Measurements from ENCODE around the genes SP1, ATP5MC2 and HOXC6.

DNA sequence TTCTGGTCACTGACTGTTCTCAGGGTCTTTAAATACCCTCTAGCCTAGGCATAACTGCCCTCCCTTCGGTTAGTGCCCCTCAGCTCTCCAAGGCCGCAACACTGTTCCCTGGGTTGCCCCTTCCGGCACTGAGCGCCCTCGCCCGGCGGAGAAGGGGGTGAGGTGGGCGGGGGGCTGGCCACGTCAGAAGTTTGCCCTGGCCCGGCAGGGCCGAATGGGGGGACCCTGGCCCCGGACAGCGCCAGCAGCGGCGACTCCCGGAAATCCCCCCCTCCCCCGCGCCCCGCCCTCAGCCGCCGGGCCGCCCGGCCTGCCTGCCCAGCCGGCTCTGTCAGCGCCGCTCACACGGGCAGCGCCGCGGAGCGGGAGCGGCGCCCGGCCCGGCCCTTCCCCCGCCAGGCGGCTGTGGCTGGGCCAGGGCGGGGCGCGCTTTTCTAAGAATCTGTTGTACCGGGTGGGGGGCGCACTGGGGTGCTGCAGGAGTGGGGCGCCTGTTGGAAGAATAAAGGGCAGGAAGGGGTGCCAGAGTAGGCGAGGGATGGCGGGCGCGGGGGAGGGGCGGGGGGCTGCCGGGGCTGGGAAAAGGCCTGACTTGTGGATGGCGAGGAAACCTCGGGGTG, 10.4 kb downstream of the RARG start:
- PRO-cap = bidirectional peak, plus-strand start at position 344 of the sequence, minus-strand start at position 216 of the sequence

DNA sequence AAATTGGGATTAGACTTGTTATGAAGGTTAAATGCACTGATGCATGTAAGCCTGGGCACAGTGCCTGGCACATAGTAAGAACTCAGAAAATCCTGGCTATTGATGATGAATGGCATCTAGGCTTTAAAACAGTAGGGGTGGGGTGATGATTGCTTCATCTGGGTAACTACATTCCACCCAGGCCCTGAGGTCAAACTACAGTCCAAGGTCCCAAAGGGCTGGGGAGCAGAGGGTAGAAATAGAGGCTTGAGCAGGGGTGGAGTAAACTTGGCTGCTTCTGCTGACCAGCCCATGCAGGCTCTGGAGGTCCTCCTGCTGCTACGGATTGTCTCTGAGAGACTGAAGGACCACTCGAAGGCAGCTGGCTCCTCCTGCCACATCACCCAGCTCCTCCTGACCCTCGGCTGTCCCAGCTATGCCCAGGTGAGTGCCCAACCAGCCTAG, 11.4 kb downstream of the ESPL1 start:
- PRO-cap = no peak

DNA sequence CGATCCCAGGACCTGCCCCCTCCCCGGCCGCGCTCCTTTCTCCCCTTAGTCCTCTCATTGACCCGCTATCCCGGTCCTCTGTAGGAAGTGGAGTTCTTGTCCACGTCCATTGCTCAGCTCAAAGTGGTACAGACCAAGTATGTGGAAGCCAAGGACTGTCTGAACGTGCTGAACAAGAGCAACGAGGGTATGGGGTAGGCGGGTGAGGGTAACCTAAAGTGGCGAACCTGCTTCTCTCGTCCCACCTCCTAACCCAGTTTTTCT, 345 bp downstream of the PFDN5 start:
- PRO-cap = no peak

DNA sequence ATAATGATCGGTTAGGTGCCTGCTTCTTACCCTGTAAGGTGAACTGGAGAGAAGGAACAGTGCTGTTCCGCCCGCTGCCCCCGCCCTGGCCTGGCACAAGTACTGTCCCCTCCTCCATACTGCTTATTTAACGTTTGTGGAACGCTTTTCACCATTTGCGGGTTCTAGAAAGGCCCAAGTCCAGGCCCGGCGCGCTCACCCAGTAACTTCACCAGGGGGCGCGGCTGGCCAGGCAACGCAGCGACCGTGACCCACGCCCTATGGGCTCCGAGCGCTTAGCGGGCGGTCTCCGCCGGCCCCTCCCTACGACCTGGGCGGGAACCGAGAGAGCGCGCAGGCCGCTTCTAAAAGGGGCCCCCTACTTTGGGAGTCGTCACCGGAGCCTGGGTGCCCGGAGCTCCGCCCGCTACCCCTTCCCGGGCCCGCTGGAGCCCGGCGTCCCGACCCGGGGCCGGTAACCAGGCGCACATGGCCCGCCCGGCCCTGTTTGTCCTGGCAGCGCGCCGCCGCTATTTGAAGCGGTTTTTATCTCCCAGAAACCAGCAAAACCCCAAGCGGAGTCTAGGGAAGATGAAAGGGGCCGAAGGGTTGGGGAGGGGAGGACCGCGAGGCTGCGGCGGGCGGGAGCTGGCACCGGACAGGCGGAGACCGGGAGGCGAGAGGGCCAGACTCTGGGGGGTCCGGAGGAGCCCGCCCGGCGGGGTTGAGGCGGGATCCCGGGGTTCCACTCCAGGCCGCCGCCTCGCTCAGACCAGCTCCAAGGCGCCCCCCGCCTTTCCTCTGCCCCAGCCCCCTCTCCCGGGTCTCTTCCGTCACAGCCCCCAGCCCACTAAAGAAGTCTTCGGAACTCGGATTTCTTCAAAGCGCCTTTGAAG, 3.5 kb upstream of the AAAS start:
- PRO-cap = unidirectional peak, plus-strand start at position 376 of the sequence; bidirectional peak, plus-strand start at position 667 of the sequence, minus-strand start at position 489 of the sequence; bidirectional peak, plus-strand start at position 833 of the sequence, minus-strand start at position 777 of the sequence

DNA sequence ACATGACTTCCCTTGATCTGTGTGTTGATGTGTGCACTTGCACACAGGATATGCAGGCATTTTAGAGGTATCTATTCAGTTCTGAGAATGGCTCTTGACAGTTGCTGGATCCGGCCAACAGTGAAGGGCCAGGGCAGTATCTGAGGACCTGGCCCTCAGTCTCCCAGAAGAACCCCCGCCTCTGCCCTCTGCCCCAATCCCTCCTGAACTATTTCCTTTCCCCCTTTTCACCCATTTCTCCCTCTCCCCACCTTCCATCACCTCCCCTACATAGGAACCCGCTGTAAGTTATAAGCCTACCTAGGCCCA, 8.0 kb upstream of the SP7 start:
- PRO-cap = no peak

DNA sequence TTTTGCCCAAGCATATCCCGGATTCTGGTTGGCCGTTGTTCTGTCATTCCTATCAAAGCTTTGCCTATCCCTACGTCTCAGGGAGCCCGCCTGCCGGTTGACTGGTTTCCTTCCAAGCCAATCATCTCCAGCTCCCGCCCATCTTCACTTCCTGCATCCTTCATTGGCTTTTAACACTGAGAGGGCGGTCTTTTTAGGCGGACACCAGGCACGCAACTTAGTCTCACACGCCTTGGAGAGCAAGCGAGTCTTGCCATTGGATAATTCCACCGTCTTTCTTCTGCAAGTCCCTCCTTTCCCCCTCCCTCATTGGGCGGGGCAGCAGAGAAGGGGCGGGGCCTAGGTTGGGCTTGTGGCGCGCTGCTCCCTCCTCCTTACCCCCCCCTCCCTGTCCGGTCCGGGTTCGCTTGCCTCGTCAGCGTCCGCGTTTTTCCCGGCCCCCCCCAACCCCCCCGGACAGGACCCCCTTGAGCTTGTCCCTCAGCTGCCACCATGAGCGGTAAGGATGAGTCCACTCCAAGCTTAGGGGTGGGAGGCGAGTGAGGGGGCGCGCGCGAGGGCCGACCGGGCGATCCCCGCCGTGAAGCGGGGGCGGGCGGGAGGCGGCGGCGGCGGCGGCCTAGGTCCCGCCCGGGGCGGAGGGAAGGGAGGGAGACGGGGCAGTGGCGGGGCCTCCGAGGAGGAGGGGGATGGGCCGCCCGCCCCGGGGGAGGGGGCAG, at the start of gene SP1:
Gene SP1, plus strand, starts transcription at position 377 of the 719 bp plus-strand sequence.
- PRO-cap = bidirectional peak, plus-strand start at position 377 of the sequence, minus-strand start at position 276 of the sequence; bidirectional peak, plus-strand start at position 571 of the sequence, minus-strand start at position 691 of the sequence

DNA sequence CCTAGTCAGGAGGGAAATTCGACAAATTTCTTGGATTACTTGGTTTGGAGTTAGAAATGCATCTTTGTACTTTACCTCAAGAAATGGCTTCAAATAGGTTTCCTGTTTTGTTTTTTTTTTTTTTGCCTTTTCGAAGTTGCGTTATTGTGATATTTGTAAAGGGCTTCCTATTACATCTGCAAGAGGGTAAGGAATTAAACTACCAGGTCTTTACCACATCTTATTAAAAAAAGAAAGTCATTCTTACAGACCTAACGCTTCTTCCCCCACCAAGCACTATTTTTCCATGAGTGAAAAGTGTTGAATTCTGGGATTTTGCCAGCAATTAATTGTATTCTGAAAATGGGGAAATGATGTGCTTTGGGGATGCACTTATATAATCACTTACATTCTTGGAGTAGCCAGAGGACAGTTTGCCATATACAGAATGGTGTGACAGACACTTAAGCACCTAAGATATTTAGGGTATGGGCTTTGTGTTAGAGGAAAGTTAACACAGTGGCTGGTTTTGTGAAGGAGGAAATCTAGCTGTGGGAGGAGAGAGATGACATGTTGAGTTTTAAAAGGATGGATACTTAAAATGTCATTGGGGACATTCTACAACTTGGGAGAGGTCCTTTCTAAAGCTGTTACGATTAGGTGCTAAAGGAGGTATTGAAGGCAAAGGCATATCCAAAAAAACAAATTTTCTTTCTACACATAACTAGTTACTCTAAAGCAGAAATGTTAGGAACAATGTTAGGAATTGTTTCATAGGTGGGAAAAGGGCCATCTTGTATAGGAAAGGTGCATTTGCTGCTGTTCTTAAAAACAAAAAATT, 1.4 kb downstream of the PCBP2 start:
- PRO-cap = no peak

- PRO-cap = no peak
Observed at GRCh38 chr12:53482122-53483221, 16.8 kb downstream of the MAP3K12 start.

- PRO-cap = bidirectional peak, plus-strand start at chr12:53496543, minus-strand start at chr12:53496387
Observed at GRCh38 chr12:53496022-53496631, 3.1 kb downstream of the MAP3K12 start.

- PRO-cap = bidirectional peak, plus-strand start at chr12:53676416, minus-strand start at chr12:53676071; bidirectional peak, plus-strand start at chr12:53676628, minus-strand start at chr12:53676613
Observed at GRCh38 chr12:53676030-53676743, at the start of gene ATP5MC2. TSS of gene ATP5MC2 (minus strand) at chr12:53676083.

DNA sequence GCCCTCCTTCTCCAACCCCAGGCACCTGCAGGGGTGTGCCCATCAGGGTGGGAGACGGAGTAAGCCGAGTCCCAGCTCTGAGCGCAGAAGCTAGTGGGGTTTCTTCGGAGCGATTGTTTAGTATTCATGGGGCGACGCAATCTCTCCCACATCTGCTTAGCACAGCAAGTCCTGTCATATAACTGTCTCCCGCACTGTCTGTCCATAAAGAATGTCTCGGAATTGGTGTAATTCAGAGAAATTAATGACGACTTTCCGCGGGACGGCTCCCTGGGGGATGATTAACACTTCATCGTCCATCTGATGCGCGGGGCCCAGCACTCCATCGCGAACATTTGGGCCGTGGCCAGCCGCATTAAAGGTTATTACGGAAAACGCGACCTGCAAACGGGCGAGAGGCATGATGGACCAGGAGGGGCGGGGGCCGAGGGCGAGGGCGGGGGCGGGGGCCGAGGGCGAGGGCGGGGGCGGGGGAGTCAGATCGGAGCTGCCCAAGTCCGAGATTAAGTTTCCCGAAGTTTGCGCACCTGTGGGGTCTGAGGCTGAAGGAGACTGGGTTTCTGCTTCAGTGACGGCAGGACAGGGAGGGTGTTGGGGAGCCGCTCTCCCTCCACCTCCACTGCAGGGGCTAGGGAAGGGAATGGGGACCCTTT, 12.4 kb upstream of the CALCOCO1 start:
- PRO-cap = no peak

GRCh38 chr12:53952839-53953494, 1.7 kb upstream of the HOXC12 start:
- PRO-cap = no peak

DNA sequence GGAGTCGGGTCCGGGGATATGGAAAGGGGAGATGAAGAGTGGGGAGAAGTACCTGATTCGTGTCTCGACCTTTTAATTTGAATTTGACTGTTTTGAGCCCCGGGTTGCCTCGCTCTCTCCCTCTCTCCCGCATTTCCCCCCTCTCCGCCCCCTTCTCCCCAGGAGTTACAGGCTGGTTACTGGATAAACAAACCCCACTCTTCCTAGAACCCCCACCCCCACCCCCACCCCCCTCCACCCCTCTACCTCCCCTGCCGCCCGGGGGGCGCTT, 353 bp upstream of the HOXC10 start:
- PRO-cap = no peak

- PRO-cap = no peak
Observed at GRCh38 chr12:53996741-53997710, 2.9 kb upstream of the HOXC9 start.

DNA sequence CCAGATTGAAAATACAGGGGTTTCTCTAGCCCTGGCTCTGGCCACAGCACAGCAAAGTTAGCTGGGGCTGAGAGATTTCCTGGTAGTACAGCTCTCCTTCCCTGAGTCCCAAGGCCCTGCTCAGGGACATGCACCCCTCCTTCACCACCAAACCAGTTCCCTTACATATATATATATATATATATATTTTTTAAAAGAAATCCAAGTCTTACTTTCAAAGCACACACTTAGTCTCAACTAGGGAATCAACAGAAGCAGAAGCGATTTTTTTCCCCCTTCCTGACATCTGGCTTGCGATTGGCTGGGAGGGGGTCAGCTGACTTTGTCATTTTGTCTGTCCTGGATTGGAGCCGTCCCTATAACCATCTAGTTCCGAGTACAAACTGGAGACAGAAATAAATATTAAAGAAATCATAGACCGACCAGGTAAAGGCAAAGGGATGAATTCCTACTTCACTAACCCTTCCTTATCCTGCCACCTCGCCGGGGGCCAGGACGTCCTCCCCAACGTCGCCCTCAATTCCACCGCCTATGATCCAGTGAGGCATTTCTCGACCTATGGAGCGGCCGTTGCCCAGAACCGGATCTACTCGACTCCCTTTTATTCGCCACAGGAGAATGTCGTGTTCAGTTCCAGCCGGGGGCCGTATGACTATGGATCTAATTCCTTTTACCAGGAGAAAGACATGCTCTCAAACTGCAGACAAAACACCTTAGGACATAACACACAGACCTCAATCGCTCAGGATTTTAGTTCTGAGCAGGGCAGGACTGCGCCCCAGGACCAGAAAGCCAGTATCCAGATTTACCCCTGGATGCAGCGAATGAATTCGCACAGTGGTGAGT, at the start of gene HOXC6:
Gene HOXC6, plus strand, starts transcription at position 359 of the 846 bp plus-strand sequence.
- PRO-cap = unidirectional peak, plus-strand start at position 630 of the sequence

GRCh38 chr12:54080362-54080815, 26.8 kb downstream of the HOXC4 start:
- PRO-cap = no peak

- PRO-cap = no peak
Observed at GRCh38 chr12:54082476-54082913, 28.9 kb downstream of the HOXC4 start.

DNA sequence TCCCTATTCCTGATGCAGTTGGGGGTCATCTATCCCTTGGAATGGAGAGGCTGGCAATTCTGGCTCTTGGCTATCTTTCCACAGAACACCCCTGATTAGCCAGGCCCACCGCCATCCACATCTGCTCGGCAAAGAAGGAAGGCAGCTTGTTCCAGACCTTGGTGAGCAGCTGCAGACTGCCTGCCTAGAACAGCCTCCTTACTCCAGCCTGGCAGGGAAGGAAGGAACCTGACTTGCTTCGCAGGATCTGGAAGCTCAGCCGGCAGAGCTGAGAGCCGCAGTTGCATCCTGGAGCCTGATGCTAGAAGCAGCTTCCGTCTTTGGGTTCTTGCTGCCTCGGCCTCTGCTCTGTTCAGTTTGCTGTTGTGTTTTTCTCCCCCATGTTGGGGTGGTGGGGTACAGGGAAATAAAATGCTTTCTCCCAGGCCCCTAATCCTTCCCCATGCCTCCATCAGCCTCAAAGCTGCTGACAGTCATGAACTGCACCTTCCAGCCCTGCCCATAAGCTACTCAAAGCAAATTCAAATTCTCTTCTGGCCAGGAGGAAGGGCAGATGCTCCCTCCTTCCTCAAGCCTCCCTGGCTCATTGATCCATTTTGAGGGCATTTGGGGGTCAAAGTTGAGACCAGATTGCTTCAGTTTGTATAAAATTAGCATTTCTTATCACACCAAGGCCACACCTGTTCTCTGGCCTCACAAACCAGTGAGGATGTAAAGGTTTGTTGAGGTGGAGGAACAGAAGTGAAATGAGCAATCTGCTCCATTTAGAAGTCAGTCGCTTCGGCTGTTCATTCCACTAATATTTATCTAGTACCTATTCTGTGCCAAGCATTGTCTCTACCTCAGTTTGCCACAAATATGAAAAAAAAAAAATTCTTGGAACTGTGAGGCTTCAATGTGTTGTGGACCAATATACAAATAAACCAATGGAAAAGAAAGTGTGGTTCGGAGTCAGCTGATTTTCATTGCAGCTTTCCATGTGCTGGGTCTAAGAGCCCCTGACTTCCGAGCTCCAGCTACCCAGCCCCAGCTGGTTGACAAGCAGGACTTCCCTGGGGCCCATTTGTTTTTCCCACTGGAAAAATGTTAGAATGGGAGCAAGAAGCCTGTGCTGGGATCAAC, 56.5 kb downstream of the SMUG1 start:
- PRO-cap = no peak

- PRO-cap = unidirectional peak, minus-strand start at chr12:54217094
Observed at GRCh38 chr12:54216942-54217367, 28.2 kb upstream of the SMUG1 start.

DNA sequence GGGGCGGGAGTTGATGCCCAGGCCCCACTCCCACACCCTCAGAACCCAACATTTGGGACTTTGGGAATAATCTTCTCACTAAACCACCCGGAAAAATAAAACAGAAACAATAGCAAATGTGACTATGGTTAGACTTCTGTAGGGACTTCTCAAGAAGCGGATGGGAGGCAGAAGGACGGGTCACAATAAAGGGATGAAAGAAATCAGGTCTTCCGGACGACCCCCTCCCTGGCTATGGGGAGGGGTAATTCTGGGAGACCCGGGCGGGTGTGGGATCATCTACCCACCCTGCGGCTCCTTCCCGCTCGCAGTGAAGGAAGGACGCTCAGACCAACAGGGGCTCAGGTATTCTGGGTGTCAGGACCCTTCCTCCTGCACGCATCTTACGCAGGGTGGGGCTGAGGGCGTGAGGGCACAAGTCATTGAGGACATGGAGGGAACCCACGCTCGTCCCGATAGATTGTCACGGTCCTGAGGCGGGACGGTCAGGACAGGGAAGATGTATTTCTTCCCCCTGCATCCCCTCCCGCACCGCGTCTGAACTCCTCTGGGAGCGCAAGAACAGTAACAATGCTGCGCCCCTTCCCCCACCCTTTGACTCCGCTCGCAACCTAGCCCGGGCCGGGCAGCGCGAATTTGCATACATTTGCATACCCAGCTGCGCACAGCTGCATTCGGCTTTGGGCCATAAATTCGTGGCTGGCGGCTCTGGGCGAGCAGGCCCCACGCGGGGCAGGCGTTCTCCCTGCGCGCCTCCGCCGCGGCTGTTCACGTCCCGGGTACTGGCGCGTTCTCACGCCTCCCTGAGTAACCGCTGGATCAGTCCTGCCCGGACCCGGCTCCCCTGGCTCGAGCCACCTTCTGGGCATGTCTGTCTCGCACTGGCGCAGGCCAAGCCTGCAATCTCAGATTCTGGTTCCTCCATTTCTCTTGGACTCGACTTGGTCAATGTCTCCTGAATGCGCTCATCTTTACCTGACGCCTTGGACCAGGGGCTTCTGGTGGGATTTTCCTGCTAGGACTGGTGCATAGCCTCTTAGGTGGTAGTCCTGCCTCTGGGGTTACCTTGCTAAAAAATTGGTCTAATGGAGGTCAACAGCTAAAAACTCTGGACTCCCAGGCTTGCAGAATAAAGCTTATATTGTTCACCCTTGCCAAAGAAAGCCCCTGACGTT, 29.0 kb upstream of the SMUG1 start:
- PRO-cap = no peak